Measurements from ENCODE around the genes GIP, PHOSPHO1, NGFR, SLC35B1 and DLX4.

DNA sequence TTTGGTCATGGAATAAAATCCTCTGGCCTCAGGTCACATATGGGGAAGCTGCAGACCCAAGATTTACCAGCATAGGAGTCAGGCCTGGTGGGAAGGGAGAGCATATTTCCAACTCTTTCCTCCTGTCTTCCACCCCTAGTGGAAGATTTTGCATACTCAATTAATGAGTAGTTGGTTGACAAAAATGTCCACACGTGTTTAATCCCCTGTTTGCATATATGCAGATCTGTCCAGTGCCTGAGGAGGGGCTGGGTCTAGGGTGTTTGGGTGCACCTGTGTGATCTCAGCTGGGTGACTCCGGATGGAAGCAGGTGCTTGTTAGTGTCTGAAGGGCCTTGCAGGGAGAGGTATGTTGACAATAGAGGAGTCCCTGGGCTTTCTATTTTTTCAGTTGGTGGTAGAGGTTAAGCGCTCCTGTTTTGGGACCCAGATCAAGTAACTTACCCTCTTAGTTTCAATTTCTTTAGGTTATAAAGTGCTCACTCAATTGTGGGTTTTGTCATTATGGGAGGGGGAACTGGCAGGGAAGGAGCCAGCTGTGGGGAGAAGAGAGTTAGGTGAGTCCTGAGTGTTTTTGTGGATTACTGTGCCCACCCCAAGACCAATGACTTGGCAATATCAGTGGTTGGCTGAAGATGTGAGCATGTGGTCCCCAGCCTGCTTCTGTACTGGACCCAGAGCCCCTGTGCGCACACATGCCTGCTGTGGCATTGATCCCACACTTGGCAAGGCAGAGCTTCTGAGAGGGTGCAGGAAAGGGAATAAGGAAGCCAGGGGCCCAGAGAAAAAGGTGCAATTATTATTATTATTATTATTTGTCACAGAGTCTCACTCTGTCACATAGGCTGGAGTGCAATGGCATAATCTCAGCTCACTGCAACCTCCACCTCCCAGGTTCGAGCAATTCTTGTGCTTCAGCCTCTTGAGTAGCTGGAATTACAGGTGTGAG lies 1.5 kb downstream of the PRAC1 start:
- PRO-cap = no peak

DNA sequence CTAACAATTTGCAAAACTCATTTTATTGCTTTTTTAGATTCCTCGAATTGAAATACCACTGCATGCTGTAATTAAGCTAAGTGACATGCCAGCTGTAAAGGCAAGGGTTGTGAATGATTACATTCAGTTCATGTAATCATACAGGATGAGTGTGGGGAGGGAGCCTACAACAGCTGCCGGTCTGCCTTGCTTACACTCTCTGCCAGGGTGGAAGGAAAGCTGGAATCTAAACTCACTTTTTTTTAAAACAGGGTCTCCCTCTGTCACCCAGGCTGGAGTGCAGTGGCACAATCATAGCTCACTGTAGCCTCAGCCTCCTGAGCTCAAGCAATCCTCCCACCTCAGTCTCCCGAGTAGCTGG lies 29.2 kb upstream of the HOXB13 start:
- PRO-cap = no peak

DNA sequence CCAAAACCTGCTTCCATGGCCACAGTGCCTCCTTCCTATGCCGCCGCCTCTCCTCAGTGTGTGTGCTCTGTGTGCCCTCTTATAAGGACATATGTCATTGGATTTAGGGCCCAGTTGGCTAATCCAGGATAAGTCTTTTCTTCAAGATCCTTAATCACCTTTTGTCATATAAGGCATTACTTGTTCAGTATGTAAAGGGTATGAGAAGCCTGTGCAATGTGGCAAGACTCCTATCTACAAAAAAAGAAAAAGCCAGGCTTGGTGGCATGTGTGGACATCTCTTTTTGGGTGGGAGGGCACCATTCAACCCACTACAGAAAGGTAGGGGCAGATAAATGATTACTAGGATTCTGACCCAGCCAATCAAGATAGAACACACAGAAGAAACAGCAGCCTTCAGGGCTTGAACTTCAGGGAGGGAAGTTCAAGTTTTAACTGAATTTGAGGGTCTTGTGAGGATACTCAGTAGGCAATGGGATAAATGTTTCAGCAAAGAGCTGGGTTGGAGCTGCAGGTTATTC lies 22.4 kb upstream of the ATP5MC1 start:
- PRO-cap = no peak

GRCh38 chr17:48872036-48872450 lies 20.5 kb upstream of the ATP5MC1 start:
- PRO-cap = no peak

GRCh38 chr17:48968434-48968977 lies at the start of gene GIP:
Gene GIP (minus strand): TSS chr17:48968596.
- PRO-cap = no peak

GRCh38 chr17:49230490-49231427 lies at the start of gene PHOSPHO1:
Gene PHOSPHO1 (minus strand): TSS chr17:49230787.
- PRO-cap = unidirectional peak, plus-strand start at chr17:49230712

DNA sequence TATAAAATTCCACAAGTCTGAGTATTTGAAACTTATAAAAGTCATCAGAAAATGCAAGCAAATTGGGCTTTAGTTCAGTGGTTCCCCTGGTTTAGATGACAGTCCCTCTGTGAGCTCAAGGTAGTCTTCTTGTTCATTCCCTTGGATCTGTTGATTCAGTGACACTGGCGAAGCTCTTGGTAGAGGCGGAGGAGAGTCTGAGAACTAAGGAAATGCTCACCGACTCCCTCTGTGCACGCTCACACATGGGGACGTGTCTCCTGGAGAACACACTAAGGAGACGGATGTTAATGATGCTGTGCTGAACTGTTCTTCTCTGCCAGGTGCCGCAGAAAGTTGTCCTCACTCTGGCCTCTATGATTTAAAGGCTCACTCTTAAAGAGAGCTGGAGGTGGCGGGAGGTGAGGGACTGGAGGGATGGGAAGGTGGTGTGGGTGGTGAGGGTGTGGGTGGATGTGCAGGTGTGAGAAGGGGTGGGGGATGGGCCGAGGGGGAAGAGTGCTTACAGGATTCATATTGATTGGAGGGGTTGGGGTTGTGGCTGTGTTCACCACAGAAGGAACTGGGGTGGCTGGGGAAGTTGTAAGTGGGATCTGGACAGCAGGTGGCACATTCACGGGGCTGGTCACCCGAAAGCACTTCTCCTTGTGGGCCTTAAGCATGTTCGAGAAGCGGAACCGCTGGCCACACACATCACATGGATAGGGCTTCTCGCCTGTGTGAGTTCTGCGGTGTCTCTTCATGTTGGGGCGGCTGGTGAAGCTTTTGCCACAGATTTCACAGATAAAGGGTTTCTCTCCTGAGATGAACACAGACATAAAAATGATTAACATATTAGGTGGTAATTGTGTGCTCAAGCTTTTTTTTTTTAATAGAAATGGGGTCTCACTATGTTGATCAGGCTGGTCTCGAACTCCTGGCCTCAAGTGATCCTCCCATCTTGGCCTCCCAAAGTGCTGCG lies 63.6 kb downstream of the ZNF652 start:
- PRO-cap = no peak

DNA sequence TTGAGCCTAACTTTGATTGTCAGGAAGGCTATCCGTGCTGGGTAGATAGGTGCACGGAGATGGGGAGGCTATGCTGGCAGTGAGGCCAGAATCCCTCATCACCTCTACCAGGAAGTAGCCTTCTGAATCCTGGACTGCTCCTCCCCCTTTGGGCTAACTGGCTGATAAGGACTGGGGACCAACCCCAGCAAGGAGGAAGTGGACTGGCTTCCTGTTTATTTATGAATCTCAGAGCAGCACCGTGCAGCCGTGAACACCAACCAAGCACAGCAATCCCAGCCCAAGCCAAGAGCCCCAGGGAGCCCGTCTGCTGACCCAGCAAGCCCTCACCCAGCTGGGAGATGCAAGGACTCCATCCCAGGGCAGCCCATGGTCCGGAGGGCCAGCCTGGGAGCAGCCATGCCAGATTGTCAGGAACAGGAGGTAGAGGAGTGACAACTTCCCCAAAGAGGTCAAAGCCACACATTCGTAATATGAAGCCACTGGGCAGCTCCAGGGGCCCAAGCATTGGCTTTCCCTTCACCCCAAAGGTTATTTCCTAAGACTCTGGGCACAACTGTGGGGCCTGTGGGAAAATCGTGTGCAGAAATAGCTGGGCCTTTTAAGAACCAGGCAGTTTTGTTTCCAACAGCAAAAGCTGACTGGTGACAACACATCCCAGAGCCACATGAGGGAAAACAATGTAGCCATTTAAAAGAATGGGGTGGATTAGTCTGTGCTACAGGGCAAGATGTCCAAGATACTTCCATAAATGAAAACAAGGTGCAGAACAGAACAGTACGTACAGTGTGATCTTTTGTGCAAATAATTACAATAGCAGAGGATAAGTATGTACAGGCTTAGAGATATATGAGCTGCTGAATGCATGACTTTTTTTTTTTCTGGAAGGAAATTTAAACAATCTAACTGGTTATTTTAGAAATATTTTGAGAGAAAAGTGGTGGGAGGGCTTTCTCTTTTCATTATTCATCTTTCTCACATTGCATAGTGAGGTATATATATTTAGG lies 23.9 kb downstream of the PHB1 start:
- PRO-cap = no peak

DNA sequence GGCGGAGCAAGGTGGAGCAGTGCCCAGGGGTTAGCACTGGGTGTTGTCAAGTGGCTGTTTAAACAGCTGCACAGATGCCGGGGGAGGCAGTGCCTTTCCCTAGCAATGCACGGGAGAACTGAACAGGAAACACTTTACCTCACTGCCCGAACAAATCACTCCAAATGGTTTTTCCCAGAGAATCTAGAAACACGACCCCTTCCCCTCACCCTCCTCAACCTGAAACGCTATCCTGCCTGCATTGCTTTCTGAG lies 6.6 kb downstream of the PHB1 start:
- PRO-cap = no peak

GRCh38 chr17:49438985-49439490 lies 24.4 kb upstream of the PHB1 start:
- PRO-cap = no peak

- PRO-cap = bidirectional peak, plus-strand start at chr17:49495293, minus-strand start at chr17:49495177
Observed at GRCh38 chr17:49495013-49495544, at the start of gene NGFR. Gene NGFR (plus strand): TSS chr17:49495293.

DNA sequence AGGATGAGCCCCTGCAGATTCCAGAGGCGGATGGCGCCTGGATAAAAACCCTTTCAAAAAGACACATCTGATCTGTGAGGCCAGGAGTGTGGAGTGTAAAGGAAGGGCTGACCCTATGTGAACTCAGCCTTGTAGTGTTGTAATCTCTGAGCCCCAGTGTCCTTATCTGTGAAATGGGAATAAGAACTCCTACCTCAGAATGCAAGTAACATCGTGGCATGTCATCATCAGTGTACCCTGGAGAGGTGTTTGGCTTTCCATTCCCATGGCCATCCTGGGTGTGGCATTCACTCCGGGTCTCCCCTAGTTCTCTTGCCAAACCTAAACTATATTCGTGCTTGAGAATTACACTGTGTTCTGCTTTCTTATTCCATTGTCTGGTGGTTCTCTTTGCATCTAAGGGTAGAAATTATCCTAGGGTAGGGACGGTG lies 1.9 kb downstream of the NXPH3 start:
- PRO-cap = no peak

DNA sequence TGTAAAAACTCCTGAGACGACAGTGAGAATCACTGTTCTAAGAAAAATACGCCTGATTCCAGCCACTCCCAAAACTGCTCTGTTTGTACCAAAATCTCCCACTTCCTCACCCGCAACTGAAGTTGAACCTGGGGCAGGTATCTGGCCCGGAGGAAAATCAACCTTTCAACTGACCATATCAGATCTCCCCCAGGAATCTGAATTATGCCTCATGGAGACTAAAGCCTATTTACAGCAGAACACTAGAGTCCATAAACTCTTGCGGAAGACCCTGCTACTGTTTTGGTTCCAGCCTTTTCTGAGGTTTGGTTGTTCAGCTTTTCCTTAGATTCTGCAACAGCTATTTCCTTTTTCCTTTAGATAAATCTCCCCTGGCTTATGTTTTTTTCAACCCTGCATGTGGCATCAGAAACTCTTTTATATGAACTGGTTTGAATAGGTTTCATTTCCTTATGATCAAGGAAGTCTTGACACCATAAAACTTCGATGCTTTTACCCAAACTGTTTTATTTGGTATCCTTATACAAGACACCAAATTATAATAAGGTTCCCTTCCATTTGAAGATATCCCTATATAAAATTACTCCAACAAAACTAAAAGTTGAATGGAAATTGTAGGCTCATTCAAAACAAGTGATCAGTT lies 13.2 kb downstream of the SPOP start:
- PRO-cap = no peak

DNA sequence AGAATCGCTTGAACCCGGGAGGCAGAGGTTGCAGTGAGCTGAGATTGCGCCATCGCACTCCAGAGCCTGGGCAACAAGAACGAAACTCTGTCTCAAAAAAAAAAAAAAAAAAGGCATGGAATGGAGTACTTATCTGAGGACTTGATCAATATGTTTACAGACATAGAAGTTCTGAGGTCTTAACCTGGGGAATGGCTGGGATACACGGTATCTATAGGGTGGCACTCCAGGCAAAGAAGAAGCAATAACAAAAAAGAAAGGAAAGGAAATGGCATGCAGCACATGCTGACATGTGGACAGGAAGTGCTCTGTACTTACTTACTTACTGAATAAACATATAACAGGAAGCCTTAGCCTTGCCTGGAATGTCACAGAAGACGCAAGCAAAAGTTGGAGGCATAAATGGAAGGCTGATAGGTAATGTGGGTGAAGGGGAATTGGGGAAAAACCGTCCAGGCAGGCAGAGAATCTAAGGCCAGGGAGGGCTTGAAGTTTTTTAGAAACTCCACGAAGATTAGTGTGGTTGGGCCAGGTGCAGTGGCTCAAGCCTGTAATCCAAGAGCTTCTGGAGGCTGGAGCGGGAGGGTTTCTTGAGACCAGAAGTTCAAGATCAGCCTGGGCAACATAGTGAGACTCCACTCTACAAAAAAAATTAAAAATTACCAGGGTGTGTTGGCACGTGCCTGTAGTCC lies 10.1 kb upstream of the SPOP start:
- PRO-cap = unidirectional peak, plus-strand start at position 353 of the sequence

- PRO-cap = bidirectional peak, plus-strand start at chr17:49691334, minus-strand start at chr17:49691115
Observed at GRCh38 chr17:49691026-49692259, 13.5 kb upstream of the SPOP start.

GRCh38 chr17:49700408-49701586 lies 7.0 kb downstream of the SLC35B1 start:
- PRO-cap = no peak

DNA sequence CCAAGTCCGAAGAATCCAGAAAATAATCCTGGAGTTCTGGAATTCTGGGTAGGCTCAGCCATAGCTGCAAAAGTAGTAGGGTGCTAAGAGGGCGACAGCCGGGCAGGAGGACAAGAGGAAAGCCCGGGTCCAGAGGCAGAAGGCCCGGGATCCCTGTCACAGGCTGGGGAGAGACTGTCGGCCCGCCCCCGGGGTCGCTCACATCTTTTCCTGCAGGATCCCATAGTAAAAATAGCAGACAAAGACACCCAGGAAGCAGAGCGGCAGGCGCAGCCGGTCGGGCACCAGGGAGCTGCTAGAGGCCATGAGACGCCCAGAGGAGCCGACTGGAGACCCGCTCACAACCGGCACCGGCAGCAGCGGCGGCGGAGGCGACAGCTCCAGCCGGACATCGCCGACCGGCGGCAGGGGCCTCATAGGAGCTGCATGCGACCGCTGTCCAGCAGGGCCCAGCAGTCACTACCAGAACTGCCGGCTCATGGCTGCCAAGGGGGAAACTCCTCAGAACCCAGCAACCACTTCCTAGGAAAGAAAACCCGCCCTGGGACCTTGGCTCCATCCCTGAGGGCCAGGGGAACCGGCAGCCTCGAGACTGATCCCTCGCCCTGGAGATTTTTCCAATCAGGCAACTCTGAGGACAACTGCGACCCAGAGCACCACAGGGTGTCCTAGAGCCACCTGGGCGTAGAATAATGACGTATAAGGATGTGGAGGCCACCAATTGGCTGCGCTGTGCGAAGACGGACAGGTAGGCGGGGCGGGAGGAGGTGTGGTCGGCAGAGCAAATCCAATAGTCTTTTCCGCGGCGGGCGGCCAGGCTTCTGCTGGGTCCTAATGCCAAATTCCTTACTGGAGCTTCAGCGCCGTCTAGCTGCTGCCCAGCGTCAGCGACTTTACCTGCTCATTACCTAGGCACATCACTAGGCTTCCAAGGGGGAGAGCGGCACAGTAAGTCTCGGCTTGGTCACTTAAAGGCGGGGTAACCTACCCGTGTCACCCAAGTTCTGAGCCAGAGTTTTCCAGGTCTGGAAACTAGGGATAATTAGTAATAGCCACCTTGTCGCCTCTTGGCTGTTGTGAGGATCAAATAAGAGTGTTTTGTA lies at the start of gene SLC35B1:
TSS of gene SLC35B1 (minus strand) at position 437 of the 1,103 bp plus-strand sequence.
- PRO-cap = unidirectional peak, minus-strand start at position 393 of the sequence; bidirectional peak, plus-strand start at position 797 of the sequence, minus-strand start at position 670 of the sequence

- PRO-cap = unidirectional peak, minus-strand start at chr17:49969091
Observed at GRCh38 chr17:49968886-49969651, at the start of gene DLX4. Gene DLX4 (plus strand): TSS chr17:49969190.

GRCh38 chr17:50047255-50048168 lies 8.4 kb upstream of the ITGA3 start:
- PRO-cap = no peak

- PRO-cap = no peak
Observed at GRCh38 chr17:50053019-50053799, 2.7 kb upstream of the ITGA3 start.